Colon Carcinoma Metastatic in the Lung (tissue), 2 donors: ENCODE results near the gene ZNF337.

DNA sequence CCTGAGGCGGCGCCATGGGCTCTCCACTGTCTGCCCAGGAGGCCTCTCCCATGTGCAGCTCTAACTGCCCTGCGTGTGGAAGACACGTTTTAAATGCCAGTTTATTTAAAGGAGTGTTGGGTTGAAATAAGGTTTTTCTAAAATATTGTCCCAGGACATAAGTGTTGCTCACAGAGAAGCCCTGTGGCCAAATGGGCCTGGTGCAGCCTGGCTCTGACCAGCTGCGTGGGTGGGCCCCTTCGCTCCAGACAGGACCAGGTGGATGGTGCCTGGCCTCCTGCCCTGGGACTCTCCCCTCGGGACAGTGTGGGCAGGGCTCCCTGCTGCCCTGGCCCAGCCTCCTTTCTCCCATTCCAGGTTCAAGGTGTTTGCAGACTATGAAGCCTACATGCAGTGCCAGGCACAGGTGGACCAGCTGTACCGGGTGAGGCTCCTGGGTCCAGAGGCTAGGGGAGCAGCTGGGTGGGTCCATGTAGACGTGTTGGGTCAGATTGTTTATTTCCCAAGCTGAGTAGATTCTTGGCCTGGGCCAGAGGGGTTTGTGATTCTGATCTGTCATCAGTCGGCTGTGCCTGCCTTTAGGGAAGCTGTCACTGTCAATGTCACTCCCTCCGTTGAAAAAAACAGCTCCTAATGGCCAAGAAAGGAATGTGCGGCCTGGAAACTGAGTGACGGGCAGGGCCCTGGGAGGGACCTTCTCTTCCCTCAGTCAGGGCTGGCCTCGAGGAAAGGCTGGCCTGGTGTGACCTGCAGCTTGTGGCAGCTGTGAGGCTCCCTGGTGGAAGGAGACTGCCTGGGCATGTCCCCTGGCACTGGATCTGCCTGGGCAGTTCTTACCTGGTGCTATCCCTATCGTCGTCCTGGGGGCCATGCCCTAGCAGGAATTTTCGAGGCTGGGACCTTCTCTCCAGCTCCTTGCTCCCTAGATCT, 47.6 kb downstream of the PYGB start:
- PRO-cap, 2 experiments = no peak in any of the 2 experiments

- PRO-cap, 2 experiments = no peak in any of the 2 experiments
These were observed 49.2 kb downstream of the PYGB start for GRCh38 chr20:25296736-25297859.

- PRO-cap, 2 experiments = no peak in any of the 2 experiments
These were observed 51.6 kb downstream of the ABHD12 start for GRCh38 chr20:25338869-25339600.

DNA sequence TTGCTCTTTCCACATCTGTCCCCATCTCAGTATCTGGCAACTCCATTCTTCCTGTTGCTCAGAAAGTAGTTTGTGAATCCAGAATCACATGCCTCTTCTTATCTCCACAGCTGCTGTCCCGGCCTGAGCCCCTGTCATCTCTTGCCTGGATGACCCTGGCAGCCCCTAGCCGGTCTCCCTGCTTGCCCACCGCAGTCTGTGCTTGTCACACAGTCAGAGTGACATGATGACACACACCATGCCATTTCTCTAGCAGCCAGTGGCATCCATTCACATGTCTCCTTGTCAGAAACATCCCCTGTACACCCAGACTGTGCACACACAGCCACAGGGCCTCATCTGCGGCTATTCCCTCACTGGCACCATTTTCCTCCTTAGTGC, 9.7 kb downstream of the ABHD12 start:
- PRO-cap, 2 experiments = no peak in any of the 2 experiments

DNA sequence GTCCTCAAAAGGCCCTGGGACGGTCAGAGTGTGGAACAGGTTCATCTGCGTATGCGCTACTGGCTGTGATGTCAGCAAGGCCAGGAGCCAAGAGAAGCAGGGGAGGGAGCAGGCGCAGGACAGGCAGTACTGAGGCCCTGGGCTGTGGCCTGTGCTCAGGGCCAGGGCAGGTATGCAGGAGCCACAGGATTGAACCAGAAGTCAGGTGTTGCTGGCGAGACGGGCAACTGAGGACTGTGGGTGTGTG, 46.7 kb downstream of the GINS1 start:
- PRO-cap, 2 experiments = no peak in any of the 2 experiments

DNA sequence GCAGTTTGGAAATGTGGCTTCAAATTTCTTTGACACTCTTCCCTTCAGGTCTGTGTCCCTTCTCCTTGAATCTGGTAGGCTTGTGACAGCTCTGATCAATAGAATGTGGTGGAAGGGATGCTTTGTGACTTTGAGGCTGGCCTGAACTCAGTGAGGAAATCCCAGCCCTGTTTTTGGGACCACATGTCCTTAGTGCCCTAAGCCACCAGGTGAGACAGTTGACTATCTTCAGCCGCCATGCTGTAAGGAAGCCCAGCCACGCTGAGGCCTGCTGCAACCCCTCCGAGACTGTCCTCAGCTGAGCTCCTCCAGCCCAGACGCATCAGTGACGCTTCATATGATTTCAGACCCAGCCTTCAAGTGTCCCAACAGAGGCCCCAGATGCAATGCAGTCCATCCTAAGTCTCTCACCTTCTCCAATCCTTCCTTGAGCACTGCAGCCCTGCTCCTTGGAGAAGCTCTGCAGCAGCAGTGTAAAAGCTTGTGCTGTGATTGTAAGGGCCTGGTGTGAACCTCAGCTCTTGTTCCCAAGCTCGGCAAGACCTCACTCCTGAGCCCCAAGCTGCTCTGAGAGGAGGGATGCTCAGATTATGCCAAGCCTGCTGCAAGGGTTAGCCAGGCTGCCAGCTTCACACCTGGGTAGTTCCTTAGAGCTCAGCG, 76.2 kb downstream of the NINL start:
- PRO-cap, 2 experiments = no peak in any of the 2 experiments

DNA sequence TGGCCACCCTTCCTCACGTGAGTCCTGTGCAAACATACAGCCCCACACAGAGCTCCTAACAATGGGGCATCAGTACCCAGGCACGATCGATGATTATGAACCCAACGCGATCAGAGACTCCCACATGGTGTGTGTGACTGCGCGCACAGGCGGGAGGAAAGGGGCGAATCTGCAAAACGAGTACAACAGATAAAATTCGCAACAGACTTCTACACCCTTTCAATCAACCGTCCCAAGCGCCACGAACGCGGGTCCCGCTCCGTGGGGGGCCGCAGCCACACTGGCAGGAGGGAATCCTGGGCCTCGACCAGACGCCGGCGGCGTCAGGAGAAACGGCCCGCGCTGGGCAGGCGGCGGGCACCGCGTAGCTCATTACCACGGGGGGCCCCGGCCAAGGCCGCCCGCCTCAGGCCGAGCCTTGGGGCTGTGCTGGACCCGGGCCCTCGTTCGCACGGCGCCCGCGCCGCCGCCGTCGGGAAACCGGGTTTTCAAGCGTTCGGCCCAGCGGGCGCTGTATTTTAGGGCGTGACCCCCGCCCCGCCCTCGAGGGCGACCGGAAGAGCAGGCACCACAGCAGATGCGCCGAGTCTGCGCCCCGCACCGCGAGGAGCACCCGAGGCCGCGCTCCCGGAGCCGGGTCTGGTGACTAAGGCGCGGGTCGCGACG, 479 bp downstream of the NINL start:
- PRO-cap, 2 experiments = peak in 1 of 2 experiments; most common plus-strand start position 576 of the sequence (in 1); most common minus-strand start position 482 of the sequence (in 1)

DNA sequence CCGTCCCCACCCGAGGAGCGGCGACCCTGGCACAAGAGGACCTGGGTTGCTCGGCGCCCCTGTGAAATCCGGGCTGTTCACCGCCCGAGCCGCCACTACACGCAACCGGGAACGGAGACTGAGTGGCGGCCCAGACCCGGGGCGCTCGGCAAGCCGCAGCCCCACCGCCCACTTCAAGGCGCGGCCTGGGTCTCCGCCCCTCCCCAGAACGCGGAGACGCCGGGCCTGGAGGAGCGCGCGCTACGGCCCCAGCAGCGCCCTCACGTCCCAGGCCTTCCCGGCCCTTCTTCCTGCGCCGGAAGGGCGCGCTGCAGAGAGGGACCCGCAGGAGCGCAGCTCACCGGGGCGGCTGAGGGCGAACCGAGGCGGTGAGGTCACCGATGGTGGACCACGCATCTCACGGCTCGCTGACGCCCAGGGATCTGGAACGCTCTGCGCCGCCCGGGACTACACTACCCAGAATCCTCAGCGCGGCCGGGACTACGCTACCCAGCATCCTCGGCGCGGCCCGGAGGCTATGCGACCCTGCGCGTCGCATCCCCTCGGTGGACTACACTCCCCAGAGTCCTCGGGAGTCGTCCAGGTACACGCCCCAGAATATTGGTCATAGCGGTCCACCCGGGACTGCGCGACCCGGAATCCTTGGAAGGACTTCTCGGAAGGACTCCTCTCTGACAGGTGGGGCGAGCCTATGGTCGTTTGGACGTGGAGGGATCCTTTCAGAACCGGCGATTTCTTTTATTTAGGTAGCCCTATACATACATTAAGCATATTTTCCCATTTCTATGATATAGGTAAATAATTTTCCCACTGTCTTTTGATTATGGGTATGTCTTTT, at the start of gene ZNF337:
TSS of gene ZNF337 (minus strand) at position 436 of the 838 bp plus-strand sequence.
- PRO-cap, 2 experiments = peak in 2 of 2 experiments; most common plus-strand start position 206 of the sequence (in 2); most common minus-strand start position 424 of the sequence (in 2)

DNA sequence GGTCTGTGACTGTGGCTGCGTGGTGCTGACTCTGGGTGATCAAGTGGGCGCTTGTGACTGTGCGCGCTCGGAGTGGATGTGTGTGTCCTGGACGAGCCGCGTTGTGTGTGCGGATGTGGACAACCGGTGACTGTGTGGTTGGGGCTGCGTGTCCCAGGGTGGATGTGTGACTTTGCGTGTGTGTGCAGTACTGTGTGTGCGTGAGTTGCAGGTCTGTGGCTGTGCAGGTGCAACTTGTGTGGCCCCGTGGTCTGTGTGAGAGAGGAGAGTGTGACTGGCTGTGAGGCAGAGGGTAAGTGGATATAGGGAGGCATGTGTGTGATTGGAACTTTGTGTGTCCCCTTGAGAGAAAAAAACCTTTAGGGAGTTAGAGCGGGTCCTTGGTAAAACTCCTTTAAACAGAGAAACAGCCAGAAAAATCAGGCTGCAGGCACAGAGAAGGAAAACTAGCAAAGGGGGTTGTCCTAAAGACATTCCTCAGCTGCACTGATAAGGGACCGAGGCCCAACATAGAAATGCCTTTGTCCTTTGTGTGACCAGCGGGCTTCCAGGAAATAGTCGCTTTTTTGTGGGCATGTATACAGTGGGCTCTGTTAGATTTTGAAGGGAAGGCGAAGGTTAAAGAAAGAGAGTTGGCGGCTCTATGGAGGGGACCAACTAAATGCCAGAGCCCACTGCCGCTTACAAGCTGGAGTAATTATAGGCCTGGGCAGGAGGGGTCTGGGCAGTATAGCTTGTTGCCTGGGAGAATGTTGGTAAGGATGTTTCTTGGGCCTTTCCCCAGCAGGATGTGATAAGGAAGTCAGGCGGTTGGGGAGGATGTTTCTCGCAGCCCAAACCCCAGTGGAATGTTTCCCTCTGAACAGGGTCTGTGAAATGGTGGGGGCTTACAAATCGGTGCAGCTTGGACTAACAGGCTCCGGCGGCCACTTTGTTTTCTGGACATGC, 313.6 kb upstream of the ZNF337 start:
- PRO-cap, 2 experiments = no peak in any of the 2 experiments

DNA sequence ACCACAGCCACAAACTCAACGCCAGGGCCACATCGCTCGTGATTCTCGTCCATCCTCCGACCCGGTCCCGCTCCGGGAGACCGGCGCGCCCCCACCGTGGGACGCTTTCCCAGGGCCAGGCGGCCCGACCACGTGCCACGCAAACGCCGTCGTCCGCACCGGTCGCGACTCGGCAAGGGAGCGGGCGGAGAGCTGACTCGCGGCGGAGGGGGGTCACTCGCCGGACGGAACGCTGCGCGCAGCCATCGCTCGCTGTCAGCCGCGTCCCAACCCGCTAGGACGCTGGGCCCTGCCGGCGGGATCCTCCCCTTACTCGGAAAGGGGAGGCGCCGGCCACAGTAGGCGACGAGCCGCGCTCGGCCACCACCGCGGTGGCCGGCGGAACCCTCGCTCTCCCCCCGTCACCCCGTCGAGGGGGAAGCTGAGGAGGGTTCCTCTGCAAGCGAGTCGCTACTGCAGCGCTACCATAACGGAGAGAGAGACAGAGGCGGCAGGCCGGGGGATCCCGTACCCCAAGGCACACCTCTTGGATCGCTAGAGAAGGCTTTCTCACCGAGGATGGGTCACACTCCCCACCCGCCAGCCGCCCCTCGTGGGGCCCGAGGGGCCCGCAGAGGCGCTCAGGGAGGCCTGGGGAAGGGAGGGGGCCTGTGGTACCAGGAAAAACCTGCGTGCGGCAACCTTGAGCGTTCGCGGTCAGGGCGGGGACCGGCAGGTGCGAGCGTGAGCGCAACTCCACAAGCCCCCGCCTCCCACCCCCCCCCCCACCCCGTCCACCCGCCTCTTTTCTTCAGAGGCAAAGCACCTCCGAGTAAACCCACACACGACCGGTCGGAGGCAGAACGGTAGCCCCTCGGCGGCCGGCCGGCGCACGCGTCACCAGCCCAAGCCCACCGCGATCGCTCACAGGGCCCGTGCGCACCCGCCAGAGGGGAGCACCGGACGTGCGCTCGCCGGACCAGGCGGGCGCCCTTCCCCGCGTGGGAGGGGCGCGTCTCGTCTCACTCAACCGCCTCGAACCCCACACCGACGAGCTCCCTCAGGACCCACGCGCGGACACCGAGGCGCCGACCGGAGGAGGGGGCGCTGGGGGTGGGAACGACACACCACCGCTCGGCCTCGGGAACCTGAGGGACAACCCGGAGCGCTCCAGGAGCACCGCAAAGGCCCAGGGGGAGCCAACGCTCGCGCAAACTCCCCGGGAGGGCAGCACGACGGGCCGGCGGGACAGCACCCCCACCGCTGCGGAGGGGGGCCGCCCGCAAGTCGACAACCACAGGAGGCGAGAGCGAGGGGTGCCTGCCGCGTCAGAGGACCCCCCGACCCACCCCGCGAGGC, 512.2 kb upstream of the ZNF337 start:
- PRO-cap, 2 experiments = no peak in any of the 2 experiments

DNA sequence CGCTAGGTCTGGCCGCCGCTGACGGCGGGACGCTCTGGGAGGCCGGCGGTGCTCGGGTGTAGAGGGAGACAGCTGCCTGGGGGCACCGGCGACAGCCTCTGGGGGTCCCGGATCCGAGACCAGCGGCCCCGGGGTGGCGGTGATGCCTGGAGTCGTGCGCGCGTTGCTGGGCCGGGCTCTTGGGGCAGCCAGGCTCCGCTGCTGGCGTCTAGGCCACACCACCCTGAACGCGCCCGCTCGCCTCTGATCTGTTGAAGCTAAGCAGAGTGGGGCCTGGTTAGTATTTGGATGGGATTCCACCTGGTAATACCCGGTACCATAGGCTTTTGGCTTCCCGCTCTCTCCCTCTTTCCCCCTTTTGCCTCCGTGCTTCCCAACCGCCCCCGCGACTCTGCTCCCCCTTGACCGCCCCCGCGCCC, 1383.6 kb upstream of the DEFB115 start:
- PRO-cap, 2 experiments = no peak in any of the 2 experiments

DNA sequence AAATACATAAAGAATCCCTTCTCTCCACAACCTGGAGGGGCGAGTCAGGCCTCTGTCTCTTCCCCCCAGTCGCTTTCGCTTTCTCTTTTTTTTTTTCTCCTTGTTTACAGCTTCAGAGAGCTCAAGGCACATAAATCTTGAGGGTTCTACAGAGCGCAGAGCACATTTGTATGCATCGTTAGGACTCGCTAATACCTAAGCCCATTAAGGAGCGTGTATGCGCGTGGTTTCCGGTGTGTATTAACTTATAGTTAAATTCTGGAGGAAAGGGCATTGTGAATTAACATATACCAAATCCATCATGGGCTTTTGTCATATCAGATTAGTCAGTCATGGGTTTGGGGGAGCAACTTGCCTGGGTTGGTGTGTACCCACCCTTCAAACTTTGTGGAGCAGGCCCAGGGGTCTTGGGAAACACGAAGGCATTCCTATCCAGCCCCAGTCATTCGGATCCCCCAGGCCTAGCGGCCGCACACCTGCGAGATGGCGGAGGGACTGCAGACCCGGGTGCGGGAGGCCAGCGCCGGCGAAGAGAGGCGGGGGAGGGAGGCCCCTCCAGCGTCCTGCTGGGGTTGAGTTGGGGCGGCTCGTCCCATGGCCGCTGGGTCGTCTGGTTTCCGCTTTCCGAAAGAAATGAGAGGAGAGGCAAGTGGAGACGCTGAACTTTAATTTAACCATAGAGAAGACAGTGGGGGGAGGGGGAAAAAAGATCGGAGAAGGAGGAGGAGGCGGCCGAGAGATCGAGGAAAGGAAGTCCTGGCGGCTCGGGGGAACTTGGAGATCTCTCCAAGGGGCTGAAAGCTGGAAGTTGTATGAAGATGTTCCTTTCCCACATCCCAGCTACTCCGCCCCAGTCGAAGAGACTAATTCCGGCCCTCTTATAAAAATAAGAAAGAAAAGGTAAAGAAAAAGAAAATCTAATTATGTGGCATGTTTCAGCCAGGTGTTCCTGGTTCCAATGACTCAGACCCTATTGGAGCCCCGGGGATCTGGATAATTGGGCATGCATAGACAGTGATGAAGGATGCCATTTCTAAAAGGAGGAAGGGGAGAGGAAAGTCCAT, 967.9 kb upstream of the DEFB115 start:
- PRO-cap, 2 experiments = peak in 2 of 2 experiments; most common plus-strand start position 131 of the sequence (in 2); most common minus-strand start position 608 of the sequence (in 1)

DNA sequence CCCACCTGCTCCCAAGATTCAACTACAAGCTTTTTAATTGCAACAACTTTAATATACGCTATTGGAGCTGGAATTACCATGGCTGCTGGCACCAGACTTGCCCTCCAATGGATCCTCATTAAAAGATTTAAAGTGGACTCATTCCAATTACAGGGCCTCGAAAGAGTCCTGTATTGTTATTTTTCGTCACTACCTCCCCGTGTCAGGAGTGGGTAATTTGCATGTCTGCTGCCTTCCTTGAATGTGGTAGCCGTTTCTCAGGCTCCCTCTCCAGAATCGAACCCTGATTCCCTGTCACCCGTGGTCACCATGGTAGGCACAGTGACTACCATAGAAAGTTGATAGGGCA, 770.2 kb upstream of the DEFB115 start:
- PRO-cap, 2 experiments = no peak in any of the 2 experiments

GRCh38 chr20:30816219-30816758, 441.2 kb upstream of the DEFB115 start:
- PRO-cap, 2 experiments = no peak in any of the 2 experiments

DNA sequence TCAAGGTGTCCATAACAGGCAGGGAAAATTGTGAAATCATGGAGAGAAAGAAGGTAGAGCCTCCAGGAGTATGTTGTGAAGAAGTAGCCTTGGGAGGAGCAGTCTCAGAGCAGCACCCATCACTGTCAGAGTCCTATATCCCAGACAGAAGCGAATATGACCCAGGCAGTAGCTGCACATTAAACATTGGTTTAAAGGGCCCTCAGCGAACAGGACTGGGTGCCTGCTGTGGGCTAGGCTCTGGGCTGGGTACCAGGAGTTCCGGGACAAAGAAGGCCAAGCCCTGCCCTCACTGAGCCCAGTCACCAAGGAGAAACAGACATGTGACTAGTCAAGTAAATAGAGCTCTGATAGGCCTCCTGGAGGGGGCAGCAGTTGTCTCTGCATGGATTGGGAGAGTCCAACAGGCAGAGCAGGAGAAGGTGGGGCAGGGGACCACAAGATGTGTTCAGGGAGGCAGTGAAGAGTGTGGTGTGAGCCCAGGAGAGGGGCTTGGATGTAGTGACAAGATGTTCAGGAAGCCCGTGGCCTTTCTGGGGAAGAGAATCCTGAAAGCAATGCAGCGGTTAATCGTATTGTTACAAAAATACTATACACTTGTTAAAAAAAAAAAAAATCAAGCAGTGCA, 3.1 kb downstream of the HM13 start:
- PRO-cap, 2 experiments = no peak in any of the 2 experiments

DNA sequence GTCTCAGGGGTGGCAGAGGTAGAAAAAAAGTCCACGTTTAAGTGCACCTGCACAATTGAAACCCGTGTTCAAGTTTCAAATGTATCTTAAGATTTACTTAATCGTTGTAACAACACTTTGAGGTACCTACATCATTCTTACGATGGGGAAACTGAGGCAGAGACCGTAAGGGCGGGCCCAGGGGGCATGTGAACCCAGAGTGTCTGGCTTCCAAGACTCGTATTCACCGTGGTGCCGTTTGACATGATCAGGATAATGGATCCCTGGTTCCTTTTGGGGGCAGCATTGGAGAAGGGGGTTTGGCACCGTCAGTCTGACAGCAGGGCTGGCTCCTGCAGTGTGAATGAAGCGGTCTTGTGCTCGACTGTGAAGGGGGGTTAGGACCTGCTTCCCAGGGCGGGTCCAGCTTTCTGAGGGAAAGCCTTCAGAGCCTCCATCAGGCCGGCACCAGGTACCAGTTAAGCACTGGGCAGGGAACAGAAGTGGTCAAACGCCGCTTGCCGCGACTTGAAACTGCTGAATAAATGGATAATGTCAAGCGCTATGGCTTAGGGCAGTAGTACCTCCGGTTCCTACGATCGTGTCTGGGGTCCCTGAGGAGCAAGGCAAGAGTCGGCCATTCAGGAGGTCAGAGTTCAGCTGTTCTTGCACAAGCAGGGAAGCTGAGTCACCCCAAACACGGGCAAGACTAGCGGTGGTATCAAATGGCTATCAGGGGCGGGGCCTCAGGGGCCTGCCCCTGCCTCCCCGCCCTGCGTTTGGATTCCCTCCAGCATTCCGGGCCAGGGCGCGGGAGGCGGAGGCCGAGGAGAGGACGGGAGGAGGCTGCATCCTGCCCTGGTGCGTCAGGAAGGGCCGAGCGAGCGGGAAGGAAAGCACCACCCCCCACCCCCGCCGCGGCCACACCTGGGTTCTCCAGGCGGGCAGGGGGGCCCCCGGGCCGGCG, 25.3 kb downstream of the MCTS2 start:
- PRO-cap, 2 experiments = peak in 2 of 2 experiments; most common plus-strand start position 775 of the sequence (in 1); most common minus-strand start position 586 of the sequence (in 2)

- PRO-cap, 2 experiments = peak in 2 of 2 experiments; most common plus-strand start chr20:31573364 (in 2); most common minus-strand start chr20:31573265 (in 1)
These were observed 26.3 kb downstream of the MCTS2 start for GRCh38 chr20:31573182-31574267.

DNA sequence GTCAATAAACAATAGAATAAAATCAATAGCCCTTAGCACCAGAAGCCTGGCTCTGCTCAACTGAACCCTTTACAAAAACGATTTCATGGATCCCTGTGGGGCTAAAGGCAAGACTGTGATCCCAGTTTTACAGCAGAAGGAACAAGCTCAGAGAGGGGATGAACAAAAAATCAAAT, 2.7 kb downstream of the ID1 start:
- PRO-cap, 2 experiments = no peak in any of the 2 experiments

GRCh38 chr20:31644743-31645008, 7.0 kb downstream of the COX4I2 start:
- PRO-cap, 2 experiments = no peak in any of the 2 experiments

- PRO-cap, 2 experiments = no peak in any of the 2 experiments
These were observed 41.2 kb downstream of the BCL2L1 start for GRCh38 chr20:31681230-31682138.